SJSA1 (cell line): ENCODE measurements around the genes PEA15, USP21, SDHC and FCRLA.

DNA sequence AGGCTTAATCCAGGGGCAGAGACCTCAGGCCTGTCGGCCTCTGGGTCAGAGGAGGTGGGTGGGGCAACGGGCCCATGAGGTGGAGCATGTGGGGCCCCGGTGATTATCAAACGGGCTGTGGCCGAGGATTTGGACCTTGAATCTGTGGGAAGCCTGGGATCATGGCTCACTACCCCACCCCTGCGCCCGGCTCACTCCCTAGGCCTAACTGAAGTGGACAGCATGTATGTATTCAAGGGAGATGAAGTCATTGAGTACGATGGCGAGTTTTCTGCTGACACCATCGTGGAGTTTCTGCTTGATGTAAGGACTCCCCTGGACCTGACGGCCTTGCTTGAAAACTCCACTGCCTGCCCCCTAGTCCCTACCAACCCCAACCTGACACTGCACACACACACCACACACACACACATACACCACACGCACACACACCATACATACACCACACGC, 3.2 kb downstream of the CASQ1 start:
- RAMPAGE, long total RNA: no peak

DNA sequence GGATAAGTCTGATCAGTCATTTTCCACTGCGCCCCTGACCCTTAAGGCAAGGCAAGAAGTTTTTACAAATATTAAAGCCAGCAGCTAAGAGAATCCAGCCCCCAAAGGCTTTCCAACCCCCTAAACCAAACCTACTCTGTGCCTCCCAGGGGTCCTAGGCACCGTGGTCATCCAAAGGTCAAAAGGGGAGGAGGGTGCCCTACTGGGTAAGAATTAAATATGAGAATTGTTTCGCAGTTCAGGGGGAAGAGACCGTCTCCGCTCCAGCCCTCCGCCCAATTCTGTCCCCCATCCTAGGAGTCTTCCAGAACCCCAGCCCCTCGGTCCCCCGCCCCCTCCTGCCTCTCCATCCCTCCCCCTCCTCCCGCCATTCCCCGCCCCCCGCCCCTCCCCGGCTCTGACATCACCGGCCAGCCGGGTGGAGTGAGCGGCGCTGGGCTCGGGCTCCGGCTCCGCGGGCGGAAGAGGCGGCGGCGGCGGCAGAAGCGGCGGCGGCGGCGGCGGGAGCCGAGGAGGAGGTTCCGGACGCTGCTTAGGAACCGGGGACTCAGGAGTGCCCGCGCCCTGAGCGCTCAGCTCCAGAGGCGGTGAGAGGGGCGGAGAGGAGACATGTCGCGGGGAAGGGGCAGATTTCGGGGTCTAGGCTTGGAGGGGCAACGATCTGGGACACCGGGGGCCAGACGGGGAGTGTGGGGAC, at the start of gene PEA15:
PEA15 (plus strand) TSS at position 449 of the 697 bp plus-strand sequence.
- RAMPAGE, long total RNA: start-site peak on the plus strand centred at position 479 of the sequence, 68 bp wide, 324 and 1,041 reads in 2 replicates

GRCh38 chr1:160437899-160438402, 37.6 kb downstream of the VANGL2 start:
- RAMPAGE, long total RNA: no peak

DNA sequence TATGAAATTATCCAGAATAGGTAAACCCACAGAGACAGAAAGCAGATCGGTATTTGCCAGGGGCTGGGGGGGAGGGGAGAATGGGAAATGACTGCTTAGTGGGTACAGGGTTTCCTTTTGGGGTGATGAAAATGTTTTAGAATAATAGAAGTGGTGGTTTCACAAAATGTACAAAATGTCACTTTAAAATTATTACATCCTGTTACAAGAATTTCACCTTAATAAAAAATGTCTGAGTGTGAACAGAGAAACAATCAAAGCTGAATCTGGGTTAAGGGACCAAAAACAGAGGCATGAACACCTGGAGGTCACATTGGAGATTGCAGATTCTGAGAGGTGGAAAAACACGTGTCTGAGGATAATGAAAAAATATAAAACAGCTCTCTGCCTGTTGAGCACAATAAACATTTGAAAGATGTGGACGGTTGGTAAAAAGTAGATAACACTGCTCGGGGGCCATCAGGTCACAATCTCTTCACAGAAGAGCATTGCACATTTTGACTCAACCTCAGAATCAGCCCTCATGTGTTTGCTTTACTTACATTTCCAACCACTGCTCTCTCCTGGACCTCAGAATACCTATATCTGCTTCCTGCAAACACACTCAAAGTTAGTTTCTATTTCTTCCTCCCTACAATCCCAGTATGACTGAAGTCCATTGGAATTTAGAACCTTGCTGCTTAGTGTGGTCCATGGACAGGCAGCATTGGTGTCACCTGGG, 3.2 kb downstream of the SLAMF6 start:
- RAMPAGE, long total RNA: no peak

DNA sequence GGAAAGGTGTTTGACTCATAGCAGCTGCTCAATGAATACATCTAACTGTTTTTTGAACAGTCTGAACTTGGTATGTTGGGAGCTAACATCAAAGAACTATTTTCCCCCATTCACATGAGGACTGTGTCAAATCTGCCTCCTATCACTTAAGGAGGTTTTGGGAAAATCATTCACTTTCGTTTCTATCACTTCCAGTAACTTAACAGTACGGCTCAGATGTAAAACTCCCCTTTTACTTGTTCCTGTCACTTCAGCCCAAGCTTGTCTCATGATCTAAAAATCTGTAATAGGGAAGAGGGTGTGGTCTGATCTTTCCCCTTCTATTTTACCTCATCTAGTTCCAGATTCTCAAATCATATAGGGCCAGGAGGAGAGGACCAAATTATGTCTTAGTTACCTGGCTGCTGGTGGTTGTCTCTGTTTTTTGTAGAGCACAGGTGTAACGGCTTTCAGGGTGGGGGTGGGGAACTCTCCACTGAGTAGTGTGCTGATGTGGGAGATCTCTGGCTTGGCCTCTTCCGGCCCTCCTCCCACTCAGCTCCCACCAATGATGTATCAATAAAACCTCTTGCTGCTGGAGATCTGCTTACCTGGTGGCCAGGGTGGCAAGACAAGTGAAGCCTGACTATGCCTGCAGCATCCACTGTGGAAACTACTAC, 26.3 kb upstream of the SLAMF1 start:
- RAMPAGE, long total RNA: no peak

DNA sequence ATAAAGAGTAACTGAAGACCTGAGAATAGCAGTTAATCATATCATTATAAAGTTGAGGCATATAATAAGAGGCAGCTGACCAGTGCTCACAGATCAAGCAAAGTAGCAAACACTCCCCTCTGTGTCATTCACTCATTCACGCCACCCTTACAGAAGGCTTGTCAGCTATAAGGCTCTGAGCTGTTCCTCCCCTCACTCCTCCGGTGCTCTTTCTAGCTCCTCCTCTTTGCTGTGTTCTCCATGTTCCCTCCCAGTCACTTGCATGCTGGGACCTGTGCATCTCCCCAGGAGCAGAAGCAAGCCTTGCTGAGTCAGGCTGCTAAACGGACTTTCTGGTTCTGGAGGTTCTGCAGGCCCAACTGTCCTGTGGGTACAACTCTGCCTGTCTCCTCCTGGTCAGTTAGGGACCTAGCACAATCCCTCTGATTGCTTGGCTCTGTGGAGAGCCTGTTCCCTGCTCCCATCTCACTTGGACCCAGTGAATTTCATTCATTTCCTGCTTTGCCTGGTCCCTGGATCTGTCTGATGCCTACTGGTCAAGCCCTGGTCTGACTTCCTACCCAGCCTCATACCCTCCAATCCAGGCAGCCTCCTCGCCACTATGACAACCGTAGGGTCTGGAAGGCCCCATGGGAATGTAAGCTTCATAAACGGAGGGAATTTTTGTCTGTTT, 28.2 kb upstream of the LY9 start:
- RAMPAGE, long total RNA: no peak

- RAMPAGE, long total RNA: no peak
Observed at GRCh38 chr1:160776080-160776756, 19.8 kb upstream of the LY9 start.

- RAMPAGE, long total RNA: no peak
Observed at GRCh38 chr1:161017459-161018163, 3.3 kb downstream of the F11R start.

- RAMPAGE, long total RNA: no peak
Observed at GRCh38 chr1:161133401-161133841, 954 bp upstream of the DEDD start.

GRCh38 chr1:161158916-161159599, at the start of gene USP21:
USP21 (plus strand) TSS chr1:161159500.
- RAMPAGE, long total RNA: no peak

- RAMPAGE, long total RNA: no peak
Observed at GRCh38 chr1:161190835-161191226, 8.0 kb downstream of the ADAMTS4 start.

DNA sequence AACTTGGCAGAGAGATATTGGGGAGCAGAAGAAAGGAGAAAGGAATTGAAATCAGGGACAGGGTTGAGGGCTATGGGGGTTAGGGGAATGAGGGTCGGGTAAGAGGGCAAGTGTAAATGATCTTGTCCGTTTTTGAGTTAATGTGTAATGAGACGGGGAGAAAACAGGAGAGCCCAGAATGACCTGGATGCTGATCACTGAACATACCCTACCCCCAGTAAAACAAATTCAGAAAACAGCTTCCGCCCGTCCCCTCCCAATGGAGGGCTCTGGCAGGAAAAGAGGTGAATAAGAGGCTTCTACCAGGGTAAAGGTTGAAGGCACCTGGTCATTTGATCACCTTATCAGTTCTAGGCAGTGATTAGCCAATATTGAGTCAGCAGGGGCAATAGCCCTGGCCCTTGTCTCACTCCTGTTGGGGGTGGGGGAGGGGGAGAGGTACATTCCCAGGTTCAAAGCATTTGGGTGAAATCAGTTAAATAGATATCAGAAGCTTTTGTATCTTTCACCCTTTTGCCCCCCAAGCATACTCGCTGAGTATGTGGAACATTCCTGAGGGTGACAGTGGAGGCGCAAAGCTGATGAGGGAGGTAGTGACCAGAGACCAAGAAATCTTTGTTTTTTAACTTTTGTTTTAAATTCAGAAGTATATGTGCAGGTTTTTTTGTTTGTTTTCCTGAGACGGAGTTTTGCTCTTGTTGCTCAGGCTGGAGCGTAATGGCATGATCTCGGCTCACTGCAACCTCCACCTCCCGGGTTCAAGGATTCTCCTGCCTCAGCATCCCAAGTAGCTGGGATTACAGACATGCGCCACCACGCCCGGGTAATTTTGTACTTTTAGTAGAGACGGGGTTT, 847 bp upstream of the APOA2 start:
- RAMPAGE, long total RNA: no peak

- RAMPAGE, long total RNA: start-site peak on the plus strand at chr1:161314380-161314401, 98 and 48 reads in 2 replicates
Observed at GRCh38 chr1:161314059-161315428, at the start of gene SDHC. SDHC (plus strand) TSS chr1:161314381.

DNA sequence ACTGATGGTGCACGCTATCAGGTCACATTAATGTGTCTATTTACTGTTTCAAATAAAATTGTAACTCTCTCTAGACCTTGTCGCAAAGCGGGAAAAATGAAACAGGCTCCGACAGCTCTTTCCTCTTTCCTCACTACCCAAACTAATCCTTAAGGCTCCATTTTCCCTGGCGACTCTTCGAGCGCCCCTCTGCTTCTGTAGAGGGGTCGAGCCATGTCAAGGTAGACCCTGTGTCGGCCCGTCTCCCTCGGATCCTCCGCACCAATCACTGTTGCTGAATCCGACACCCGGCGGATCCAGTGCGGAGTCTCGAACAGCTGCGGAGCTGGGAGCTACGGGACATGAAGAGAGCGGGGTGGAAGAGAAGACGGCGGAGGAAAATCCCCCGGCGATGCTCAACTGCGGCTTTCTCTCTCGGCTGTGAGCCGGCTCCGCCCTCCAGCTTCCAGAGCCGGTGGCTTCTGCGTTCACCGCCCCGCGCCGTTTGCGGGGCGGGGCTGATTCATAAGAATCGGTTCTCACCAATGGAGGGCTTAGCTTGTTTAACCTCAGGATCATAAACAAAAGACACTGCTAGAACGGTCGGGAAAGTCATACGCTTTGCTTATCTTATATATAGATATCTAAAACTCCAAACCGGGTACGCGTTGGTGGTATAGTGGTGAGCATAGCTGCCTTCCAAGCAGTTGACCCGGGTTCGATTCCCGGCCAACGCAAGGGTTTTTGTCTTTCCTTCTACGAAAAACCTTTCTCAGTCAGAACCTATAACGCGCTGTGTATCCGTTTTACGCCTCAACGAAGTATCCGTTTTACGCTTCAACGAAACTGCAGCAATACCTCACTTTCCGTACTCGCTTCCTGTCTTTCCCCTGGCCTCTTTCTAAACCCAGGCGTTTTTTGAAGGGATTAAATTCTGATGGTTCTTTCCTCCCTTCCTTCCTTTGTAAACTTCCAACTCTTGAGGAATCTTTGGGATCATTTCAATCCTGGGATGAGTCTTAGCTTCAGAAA, 6.4 kb downstream of the HSPA6 start:
- RAMPAGE, long total RNA: no peak

DNA sequence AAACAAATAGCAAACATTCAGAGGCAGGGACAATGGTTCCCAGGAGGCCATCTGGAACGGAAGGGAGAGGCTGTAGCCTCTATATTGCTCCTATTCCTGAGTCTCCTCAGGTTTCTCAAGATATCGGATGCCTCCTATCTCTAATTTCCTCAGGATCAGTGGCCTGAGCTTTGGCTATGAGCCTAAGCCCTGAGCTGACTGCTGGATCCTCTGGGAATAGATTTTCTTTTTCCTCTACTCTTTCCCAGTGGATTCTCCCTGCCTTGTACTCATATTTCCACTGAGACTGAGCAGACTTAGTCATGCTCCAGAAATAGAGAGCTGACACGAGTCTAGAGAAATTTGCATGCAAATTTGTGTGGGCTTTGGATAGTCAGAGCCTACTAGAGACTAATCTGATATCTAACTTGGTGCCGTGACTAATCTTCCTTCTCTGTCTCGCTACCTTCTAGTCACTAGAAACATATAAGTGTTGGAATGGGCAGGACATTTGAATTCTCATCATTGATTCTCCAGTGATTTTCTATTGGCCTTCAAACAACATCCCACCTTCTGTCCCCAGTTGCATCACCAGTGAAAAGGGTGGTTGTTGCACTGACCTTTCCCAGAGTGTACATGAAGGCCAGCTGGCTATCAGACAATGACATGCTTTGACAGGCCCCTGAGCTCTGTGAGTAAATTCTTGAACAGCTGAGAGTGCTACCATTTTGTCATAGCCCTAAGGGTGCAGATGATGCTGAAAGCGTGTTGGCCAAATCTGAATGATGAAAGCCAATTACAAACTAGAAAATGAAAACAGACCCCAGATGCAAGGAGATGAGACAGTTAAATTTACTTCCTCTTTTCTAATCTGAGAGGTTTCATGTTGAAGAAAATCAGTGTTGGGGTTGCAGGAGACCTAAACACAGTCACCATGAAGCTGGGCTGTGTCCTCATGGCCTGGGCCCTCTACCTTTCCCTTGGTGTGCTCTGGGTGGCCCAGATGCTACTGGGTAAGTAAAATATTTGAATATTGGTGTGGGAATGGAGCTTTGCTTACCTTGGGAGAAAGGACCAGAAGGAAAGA, at the start of gene FCRLA:
FCRLA (plus strand) TSS at position 878 of the 1,066 bp plus-strand sequence.
- RAMPAGE, long total RNA: no peak

DNA sequence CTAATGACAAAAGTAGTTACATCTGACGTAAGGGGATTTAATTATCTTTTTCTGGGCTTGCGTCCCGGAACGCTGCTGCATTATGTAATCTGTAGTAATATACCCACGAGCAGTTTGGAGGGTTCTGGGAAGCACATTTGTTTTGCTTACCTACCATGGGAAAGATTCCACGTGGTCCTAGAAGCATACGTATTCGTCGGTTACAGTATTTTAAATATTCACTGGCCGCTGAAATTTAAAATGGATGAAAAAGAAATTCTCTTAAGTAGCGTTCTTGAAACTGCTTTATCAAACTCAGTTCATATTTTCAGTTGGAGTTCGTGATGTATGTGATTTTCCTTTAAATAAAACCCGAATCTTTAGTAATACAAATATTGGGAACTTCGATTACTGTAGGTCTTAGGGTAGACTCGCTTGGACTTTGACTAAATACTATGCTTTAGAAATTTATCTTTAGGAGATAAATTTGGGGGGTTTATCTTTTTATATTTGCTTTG, 798 bp upstream of the ATF6 start:
- RAMPAGE, long total RNA: no peak

- RAMPAGE, long total RNA: no peak
Observed at GRCh38 chr1:161856877-161857702, 91.0 kb downstream of the ATF6 start.

DNA sequence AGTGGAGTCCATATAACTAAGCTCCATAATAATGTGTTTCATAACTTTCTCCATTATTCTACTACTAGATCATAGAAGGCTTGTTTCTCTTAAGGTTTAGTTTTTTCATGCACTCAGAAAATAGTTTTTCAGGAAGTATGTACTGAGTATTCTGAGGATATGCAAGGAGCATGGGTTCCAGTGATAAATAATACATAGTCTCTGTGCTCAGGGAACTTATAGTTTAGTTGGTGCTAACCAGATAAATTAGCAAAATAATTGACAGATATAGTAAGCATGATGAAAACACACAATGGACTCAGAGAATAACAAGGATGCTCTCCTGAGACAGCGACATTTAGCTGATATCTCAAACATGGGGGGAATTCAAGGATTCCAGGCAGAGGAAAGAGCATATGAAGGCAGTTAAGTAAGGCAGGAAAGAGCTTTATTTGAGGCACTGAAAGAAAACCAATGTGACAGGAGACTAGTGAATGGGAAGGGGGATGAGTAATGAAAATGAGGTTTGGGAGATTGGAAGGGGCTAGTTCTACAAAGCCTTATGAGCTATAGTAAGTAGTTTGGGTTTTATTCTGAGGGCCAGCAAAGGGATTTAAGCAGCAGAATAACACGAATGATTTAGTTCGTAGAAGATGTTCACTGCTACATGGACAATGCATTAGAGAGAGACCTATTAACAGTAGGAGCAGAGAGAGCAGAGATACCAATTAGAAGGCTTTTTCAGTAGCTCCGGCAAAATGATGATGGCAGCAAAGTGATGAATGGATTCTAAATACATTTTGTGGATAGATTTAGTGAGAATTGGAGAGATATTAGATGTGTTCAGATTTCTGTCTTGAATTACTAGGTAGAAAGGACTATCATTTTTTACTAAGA, 111.2 kb downstream of the ATF6 start:
- RAMPAGE, long total RNA: no peak

DNA sequence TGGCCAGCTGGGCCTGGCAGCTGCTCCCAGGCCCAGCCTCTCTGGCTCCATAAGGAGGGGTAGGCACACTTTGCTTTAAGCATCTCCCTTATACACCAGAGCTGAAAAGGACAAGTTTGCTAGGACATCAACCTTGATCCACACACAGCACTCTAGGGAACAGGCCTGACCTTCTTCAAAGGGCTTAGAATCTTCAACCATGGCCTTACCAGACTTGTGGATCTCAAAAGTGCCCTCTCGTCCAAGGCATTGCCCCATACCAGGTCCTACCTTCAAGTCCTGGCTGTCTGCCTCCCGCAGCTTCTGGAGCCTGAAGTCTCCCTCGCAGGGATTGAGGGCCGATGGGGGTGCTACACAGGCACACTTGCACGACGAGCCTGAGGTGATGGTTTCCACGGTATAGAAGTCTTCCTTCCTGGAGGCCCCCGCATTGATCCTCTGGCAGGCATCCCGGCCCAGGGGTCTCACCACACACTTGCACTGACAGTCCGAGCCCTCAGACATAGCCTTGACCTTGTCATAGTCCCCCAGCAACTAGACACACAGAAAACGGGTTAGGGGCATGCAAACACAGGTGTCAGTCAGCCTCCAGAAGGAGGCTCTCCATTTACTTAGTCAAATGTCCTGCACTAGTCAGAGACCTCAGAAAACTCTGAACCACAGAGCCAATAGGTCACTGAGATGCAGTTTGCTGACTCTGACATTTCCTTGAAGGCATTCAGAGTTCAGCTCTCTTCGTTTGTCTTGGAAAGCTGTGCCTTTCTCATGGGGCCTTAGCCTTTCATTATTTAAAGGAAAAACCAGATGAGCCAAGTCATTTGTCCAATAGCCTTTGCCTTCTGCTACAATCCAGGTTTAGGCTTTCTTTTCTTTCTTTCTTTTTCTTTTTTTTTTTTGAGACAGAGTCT, 3.8 kb downstream of the OLFML2B start:
- RAMPAGE, long total RNA: no peak

DNA sequence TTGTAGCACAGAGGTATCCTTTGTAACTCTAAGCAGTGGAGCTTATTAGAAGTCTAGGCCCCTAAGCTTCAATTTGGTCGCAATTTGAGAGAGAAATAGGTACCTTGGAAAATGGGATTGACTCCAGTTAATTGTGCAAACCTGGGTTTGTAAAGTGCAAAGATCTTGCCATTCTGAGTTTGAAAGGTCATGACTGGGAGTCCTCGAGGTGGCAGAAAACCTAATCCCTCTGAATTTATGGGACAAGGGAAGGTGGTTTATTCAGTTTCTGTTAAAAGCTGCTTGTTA, 144.7 kb downstream of the SPATA46 start:
- RAMPAGE, long total RNA: no peak